Subcutaneous preadipocyte (primary cell): Measurements from ENCODE around the genes GNG4 and LYST.

DNA sequence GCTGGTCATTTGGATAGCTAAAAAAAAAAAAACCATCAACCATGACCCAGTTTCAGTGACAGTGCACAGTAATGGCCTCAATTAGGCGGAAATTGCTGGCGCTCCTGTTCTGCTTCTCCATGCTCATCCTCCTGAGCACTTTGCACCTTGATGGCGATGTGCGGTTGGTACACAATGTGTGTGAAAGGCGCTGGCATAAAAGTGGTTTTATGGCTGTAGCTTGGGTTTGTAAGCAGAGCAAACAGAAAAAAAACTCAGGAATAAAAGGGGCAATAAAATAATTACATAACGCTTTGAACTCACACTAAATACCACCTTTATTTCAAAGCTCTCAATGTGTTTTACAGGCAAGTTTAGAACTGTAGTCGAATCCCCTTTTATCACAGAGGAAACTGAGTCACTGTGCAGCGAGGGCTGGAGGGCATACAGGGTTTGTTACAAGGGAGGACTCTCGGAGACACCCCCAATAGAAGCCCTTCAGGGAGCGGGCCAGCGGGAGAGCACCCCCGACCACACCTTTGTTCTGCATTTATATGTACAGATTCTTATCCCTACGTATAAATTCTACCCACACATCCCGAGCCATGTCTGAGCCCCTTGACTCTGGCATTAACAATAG is 213.4 kb upstream of the IRF2BP2 start:
- CAGE, long polyA plus RNA = no peak

DNA sequence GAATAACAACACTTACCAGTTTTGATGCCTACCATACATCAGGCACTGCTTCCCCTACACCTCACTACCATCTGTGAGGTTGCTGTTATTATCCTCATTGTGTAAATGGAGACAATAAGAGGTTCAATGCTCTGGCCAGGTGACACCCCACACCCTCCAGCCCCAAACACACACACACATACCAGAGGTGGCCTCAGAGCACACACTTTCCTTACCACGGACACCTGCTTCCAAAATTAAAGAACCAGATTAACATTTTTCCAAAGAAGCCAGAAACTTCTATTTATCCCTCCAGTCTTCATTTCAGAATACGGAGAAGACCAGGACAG is 213.9 kb upstream of the IRF2BP2 start:
- CAGE, long polyA plus RNA = no peak

GRCh38 chr1:234842427-234843399 is 232.7 kb upstream of the IRF2BP2 start:
- CAGE, long polyA plus RNA = no peak

GRCh38 chr1:234856576-234857304 is 246.8 kb upstream of the IRF2BP2 start:
- CAGE, long polyA plus RNA = no peak

DNA sequence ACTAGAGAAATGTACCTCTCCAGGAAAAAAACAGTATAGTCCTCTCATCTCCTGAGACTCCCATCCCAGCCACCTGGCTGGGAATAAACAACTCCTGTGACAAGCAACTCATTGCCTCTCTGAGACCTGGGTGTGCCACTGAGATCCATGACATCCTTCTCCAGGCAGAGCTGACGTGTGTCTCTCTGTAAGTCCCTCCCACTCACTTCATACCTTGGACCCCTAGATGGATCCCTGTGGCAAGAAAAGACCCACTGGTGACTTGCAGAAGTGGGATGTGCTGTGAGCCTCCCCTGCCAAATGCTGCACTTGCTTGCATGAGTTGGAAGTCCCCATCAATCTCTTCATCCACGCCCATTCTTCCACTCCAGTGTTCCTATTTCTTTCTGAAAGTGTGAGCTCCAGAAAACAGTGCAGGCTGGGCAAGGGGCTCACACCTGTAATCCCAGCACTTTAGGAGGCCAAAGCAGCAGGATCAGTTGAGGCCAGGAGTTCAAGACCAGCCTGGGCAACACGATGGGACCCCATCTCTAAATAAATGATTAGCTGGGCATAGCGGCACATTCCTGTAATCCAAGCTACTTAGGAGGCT is 254.1 kb upstream of the IRF2BP2 start:
- CAGE, long polyA plus RNA = no peak

DNA sequence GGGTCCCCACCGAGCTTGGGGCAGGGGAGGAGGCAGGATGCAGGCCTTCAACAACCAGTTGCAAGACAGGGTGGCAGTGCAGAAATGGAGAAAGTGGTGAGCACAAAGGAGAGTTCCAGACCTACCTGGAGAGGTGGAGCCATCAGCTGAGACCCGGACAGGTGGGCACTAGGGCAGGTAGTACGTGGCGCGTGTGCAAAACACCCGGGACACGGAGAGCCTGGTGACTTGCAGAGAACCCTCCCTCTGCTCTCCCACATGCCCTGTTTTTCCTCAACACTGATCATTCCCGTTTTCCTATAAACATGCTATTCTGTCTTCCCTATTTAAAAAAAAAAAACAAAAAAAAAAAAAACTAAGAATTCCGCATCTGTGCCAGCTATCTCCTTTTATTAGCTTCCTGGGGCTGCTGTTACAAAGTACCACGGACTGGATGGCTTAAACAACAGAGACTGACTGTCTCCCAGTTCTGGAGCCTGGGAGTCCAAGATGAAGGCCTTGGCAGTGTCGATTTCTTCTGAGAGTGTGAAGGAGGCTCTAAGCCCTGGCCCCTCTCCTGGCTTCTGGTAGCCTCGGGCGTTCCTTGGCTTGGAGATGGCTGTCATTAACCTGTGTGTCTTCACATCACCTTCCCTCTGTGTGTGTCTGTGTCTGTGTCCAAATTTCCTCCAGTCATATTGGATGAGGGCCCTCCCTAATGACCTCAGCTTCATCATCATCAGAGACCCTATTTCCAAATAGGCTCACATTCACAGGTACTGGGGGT is 138.6 kb downstream of the TOMM20 start:
- CAGE, long polyA plus RNA = no peak

- CAGE, long polyA plus RNA = no peak
Measured at GRCh38 chr1:235012414-235013106, 116.1 kb downstream of the TOMM20 start.

GRCh38 chr1:235050855-235051502 is 77.7 kb downstream of the TOMM20 start:
- CAGE, long polyA plus RNA = no peak

GRCh38 chr1:235079380-235080492 is 48.9 kb downstream of the TOMM20 start:
- CAGE, long polyA plus RNA = no peak

GRCh38 chr1:235141121-235141682 is 12.6 kb upstream of the TOMM20 start:
- CAGE, long polyA plus RNA = no peak

DNA sequence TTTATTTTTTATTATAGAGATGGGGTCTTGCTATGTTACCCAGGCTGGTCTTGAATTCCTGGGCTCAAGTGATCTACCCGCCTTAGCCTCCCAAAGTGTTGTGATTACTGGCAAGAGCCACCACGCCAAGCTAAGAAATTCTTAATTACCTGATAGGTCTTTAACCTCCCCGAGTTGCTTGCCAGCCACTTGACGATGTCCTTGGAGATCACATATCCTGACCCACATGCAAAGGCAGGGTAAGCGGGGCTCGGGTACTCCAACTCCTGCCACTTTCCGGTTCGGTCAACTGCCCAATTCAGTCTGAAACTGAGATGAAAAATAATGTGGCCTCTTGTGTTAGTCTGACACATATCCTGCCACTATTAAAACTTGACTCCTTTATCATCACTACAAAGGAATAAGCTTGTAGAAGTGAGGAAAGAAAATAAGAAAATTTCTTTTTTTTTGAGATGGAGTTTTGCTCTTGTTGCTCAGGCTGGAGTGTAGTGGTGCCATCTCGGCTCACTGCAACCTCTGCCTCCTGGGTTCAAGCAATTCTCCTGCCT is 50.2 kb downstream of the B3GALNT2 start:
- CAGE, long polyA plus RNA = no peak

DNA sequence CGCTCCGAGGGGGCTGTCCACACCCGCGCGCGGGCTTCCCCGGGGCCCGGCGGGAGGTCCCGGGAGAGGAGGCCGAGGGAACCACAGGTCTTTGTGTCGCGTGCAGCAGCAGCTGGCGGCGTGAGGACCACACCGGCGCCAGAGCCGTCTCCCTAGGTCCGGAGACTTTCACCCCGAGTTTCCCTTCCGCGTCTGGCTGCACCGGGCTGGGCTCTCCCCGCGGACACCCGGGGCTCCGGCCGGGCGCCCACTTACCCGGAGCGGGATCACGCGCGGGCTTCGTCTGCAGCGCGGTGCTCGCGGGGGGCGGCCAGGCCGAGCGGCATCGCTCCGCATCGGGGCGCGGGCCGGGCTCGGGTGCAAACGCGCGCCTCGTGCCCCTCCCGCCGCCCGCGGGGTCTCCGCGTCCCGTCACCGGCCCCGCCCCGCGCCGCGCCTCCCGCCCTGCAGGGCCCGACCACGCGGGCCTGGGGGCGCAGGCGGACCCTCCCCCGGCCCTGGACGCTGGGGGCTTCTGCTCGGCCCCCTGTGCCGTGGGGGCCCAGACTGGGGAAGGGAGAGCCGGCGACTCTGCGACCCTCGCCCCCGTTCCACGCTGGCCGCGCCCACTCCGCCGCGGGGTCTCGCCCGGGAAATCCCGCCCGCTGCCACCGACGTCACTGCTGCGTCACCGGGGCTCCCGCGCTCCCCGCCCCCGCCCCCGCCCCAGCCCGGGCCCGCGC is at the start of gene GNG4:
Gene GNG4 (minus strand): TSS at position 378 of the 722 bp plus-strand sequence.
- CAGE, long polyA plus RNA = no peak

GRCh38 chr1:235859137-235859525 is 7.6 kb downstream of the LYST start:
- CAGE, long polyA plus RNA = no peak

GRCh38 chr1:235866159-235867081 is at the start of gene LYST:
LYST (minus strand) TSS chr1:235866906.
- CAGE, long polyA plus RNA = no peak

GRCh38 chr1:235867945-235868577 is 1.4 kb upstream of the LYST start:
- CAGE, long polyA plus RNA = no peak

DNA sequence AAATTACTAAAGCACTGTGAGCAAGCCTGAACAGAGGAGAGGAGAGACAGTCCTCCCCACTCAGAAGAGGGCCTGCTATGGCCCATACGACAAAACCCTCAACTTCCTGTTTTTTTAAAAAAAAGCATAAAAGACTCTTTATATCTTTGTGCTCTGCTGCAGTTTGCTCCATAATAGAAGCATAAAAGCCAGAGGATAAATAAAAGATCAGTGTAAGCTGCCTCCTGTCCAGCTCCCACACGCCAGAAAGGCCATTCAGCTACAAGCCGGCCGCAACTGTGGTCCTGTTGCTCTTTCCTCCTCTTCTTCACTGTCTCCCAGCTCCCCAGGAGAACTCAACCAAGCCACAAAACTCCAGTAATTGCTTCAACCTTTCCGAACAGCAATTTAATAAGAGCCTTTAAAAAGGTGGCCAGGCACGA is 37.7 kb downstream of the NID1 start:
- CAGE, long polyA plus RNA = no peak

DNA sequence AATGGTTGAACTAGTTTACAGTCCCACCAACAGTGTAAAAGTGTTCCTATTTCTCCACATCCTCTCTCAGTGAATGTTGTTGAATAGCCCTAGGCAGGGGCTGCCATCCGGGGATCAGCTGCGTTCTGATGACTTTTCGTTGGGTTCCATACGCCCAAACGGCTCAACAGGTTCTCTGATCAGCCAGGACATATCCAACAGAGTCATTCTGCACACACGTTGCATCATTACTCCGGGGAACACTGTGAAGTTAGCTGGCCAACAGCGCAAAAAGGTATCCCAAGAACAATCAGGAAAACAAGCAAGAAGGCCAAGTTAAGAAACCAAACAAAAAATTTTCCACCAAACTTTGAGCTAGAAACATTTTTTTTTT is 29.3 kb downstream of the NID1 start:
- CAGE, long polyA plus RNA = no peak

DNA sequence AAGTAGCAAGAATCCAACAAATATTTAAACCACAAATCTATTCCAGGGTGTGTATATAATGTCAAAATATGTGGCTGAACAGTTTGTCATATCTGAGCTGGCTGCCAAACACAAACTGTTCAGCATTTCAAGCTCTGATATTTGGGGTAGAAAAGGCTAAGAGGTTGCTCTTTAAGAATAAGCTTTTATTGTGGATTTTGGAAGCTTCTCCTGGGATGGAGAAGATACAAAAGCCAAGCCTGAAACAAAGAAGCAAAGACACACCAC is 29.0 kb downstream of the NID1 start:
- CAGE, long polyA plus RNA = no peak

DNA sequence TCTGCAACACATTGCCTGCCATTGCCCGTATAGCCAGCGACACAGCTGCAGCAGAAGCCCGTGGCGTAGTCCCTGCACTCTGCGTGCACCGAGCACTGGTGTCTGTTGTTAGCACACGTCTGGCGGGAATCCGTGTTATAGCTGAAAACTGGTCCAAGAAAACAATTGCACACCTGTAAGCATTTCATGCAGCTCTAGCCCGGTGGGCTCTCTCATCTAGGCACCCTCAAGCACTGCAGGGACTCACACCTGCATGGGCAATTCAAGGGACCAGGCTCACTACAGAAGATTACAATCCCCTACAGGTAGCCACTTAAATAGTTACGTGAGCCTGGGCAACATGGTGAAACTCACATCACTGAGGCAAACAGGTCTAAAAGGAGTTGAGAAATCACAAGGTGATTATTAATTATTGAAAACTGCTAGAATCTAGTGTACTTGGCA is 26.8 kb downstream of the NID1 start:
- CAGE, long polyA plus RNA = no peak

GRCh38 chr1:236041743-236042479 is 23.0 kb downstream of the NID1 start:
- CAGE, long polyA plus RNA = no peak